Zone of skin (tissue), 1 donor: Measurements from ENCODE around the genes L1TD1, KANK4 and EFCAB7.

- RRBS: no CpG with 5 or more reads among the region's 10 CpGs
These were observed 263.1 kb downstream of the TM2D1 start for GRCh38 chr1:61461756-61462400.

GRCh38 chr1:61640712-61641049 lies 84.3 kb downstream of the TM2D1 start:
- RRBS: no CpG with 5 or more reads among the region's 6 CpGs

DNA sequence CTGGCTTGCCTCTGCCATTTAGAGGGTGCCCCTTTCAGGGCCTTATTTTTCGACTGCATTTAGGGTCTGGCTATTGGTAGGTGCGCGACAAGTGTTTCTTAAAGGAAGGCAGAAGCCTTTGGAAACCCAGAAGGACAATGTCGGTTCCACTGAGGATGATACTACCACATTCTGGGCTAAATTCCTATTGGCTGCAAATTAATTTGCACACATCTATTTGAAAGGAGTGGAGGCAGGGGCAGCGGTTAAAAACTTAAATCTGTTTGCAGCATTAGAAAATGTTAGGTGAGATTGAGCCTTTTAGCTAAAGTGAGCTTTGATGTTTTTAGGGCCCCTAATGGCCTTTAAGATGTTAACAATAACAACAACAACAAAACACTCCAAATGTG lies 1.1 kb downstream of the PATJ start:
- RRBS: no CpG with 5 or more reads among the region's 5 CpGs

DNA sequence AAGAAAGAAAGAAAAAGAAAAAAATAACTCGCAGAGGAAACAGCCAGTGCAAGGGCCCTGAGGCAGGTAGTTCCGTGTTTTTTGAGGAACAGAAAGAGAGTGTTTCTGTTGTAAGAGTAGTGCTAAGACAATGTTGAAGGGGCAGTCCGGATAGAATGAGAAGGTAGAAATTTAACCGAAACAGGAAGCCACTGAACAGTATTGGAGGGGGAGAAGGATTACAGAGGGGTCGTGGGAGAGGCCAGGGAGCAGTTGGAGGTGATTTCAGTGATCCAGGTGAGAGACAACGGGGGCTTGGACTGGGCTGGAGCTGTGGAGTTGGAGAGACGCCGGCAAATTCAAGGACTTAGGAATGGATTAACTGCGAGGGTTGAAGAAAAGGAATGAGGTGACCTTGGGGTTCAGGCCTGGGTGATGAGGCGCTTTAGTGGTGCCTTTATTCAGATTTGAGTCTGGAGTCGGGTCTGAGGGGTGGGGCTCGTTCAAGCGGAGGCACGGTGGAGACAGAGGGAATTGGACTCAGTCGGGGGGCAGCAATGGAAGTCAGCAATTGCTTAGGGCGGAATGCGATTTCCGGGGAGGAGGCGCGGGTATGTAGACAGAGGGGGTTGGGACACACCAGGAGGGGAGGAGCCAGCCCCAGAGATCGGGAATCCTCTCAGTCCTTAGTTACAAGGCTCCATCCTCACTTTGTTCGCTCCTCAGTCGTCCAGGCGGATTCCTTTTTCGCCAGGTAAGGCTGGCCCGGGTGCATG lies at the start of gene L1TD1:
Gene L1TD1, plus strand, starts transcription at position 661 of the 755 bp plus-strand sequence.
- RRBS: no CpG with 5 or more reads among the region's 26 CpGs

DNA sequence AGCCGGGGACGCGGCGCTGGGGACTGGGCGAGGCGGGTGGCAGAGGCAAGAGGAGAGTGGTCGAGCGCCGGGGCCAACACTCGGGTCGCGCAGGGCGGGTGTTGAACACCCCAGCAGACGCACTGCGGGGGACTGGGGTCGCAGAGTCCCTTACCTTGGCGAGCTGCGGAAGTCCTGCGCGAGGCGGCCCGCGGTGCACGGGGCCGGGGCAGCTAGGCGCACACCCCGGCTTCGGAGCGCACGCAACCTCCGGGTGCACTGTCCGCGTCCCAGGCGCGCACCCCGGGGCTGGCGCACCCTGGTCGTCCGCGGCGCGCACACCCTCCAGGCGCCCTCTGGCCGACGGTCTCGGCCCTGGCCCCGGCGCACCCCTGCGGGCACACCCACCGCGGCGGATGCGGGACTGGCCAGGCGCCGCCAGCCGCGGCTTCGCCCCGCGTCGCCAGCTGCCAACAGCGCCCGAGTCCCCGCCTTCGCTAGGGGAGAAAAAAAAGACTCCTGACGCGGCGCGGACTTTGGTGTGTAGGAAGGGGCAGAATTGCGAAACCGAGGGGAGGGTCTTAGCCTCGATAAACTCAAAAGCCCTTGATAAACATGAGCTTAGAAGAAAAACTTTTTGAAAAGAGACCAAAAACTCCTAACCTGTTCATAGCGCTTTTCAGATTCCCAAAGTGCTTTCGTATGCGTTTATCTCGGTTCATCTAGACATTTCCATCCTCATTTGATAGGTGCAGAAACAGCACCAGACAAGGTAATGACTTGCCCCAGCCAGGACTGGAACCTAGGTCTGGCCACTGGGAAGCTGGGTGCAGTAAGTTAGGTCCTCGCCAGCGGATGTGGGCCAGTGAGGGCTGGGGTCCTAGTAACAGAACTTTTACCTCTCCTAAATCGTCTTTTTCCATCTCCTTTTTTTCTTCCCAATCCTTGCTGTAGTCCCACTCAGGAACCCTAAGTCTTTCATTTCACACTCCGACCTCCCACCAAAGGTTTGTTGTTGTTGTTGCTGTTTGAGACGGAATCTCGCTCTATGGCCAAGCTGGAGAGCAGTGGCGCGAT lies at the start of gene KANK4:
Gene KANK4, minus strand, starts transcription at position 483 of the 1,056 bp plus-strand sequence.
- RRBS: 2% methylated on average over 21 of the region's 84 CpGs

DNA sequence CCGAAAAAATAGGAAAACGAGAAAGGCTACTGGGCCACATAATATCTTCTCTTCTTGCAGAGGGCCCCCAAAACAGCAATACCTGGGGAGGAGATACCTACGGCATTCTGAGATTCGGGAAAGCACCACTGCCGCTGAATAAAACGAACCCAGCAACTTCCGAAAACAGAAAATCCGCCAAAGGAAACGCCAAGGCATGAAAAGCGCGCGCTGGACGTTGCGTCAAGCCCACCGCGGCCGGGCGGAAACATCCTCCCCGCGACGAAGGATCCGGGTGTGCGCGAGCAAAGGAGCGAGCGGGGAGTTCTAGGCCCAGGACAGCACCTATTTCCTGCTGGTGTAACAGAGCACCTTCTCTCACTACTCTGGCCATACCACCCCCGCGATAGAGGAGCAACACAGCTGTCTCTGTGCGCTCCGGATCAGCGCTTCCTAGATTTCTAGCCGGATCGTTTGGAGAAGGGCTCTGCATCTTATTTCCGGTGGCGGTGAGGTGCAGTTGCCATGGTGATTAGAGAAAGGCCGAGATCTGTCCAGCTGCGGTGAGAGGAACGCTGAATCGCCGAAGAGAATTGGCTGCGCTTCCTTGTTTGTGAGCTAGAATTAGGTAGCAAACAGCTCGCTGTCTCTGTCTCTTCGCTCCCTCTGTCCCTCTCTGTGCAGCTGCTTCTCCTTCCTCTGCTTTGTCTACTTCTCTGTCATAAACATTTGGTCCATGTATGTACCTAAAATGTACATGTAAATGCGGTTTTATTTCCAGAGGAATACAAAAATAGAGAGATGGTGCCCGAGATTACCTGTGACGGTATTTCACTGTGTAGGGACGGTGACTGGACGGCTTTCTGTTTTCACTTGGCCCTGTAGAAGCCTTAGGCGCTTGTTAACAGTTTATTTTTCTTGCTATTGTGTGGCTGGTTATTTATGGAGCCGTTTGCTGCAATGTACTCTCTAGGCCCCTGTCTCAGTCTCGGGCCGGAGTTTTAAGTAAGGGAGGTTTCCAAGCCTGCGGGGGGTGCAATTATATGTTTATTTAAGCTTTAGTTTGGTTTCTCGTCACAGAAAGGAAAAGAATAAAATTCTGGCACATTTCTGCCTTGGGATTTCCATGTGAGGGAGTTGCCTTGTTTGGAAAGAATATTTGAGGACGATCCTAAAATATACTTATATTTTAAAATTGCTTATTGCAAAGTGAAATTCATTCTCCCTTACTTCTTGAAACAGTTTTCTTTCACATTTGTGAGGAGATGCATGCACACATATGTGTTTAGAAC lies at the start of gene EFCAB7:
Gene EFCAB7, plus strand, starts transcription at position 498 of the 1,271 bp plus-strand sequence.
- RRBS: no CpG with 5 or more reads among the region's 55 CpGs

DNA sequence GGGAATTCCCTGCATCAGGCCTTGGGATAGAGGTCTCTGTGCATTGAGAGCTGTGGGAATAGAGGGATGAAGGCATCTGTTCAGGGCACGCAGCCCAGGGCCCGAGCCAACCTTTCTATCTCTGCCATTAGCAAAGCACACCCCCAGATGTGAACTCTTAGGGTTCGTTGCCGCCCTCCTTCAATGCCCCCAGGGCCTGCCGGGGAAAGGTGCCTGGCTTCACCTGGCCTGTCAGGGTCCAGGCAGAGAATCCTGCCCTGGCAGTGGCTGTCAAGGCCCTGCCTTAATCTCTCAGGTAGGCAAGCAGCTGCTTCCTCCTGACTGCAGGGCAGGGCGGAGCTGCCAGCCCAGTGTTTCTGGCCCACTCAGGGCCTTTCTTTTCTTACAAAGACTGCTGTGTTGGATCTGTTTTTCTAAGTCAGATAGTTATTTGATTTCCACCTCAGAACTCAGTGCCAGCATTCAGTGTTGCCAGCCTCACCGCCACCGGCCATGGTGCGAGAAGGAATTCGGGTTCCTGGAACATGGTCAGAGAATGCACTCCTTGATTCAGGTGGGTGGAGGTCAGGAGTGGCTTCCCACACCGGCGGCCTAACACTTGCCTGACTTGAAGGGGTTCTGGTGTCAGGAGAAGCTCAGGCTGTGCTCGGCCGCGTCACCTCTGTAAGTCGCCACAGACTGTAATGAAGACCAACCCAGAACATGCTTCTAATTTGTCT lies 76.2 kb downstream of the PGM1 start:
- RRBS: 4% methylated on average over 4 of the region's 16 CpGs

DNA sequence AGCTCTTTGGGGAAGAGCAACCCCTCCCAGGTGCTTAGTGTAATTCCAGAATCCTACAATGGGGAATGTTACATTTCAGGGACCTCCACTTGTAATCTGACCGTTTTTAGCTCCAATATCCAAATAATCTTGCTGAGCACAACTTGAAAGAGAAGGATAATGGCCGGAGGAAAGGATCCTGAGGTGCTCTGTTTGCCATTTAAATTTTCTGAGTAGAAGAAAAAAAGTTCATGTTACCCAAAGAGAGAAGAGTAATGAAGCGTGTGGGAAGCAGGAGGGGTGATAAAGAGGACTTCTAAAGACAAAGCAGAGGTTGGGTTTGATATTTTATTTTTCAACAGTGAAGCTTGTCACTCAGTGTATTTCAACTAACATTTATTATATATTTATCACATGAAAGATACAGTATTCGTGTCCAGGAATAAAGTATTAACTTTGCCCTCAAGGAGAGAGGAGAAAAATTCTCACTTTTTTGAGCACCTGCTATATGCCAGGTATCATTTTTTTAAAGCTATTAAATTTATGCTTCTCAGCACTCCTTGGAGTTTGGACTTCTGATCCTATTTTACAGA lies 7.1 kb downstream of the ROR1 start:
- RRBS: no CpG with 5 or more reads among the region's 4 CpGs

DNA sequence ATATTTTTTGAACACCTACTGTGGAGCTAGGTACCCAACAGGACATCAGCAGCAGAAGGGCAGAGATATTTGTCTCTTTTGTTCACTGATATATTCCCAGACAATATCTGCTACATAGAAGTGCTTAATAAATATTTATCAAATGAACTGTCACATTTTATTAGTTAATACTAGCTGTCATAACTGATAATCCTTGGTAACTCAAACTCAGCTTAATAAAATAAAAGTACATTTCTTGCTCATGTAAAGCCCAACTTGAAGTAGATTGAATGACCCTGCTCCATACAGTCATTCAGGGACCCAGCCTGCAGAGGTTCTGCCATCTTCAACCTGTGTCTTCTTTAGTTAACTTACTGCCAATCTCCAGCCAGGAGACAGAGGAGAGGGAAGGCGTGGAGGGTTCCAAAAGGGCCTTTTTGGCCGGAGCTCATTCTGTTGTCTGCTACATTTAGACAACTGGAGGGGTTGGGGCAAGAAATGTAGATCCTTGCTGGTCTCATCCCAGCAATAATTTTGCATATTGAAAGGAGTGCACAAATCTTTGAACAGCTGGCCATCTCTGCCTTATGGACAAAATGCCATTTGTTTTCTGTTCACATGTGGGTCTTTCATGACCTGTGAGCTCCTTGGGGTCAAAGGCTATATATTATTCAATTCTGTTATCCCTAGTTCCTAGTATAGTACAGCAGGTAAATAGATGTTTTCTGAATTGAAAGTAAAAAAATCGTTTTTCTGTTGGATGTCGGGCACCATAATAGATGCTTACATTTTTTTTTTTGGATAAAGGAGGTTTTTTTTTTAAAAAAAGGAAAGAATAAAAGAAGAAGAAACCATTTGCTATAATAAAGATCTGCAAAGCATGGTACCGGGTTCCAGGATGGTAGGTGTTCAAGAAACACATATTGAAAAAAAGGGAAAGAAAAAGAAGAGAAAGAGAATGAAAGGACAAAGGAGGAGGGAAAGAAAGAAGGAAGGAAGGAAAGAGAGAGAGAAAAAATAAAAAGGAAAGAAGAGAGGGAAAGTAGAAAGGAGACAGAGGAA lies 124.1 kb downstream of the ROR1 start:
- RRBS: no CpG with 5 or more reads among the region's 5 CpGs

DNA sequence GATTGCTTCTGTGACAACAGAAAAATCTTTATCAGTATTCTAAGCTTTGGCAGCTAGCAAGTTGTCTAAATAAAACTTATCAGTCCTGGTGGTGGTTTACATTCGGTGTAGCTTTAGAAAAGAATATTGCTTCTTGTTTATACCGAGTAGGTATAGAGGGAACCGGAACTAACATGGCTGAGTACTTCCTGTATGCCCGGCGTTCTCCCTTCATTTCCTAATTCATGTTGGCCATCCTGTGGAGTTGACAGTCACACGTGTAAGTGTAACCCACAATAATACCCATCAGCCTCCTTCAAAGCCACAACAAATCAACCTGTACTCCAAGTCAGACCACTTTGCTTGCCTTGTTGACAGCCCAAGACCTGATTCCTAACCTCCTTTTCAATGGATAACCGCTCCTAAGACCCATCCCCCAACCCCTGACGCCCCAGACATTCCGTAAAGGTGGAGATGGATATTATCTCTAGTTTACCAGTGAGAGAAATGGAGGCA lies 42.0 kb downstream of the UBE2U start:
- RRBS: no CpG with 5 or more reads among the region's 9 CpGs

DNA sequence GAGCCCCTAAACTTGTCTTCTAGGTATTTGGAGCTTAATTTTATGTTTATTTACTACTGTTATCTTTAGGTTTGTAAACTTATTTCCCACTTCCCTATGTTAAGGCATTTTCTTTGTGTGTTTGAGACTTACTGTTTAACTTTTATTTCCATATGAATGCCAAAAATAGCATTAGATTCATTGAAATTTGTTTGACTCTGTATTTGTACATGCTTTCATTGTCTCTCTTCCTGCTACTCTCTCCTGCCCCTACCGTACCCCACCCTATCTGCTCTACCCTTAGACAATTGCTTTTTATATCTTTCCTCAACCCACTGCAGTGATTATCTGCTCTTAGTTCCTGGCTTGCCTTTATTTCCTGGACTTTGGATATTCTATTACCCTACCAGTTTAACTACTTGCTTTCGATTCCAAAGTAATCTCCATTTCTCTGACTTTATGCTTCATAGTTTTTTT lies 10.4 kb downstream of the RAVER2 start:
- RRBS: no CpG with 5 or more reads among the region's 2 CpGs

DNA sequence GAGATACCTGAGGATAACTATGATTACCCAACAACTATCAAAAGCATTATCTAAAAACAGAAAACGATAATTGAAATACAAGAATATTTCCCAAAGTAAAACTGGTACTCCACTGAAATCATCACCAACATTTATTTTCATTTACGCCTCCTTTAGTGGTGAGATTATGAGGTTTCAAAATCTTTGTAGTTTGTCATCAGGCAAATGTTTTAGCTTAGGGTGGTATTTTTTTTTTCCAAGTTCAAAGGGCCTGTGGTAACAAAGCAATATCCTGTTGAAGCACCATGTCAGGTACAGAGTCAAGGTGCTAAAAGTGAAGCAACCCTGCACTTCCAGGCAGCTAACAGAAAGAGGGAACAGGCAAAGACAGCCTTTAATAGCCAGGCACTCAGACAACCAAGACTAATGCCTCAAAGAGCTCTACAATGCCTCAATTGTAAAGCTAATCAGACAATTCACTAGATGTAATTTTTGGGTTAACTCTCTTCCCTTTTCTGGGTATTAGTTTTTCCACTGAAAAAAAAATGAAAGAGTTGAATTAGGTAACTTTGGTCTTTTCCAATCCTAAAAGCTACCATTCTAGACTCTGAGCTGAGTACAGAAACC lies 89.1 kb downstream of the JAK1 start:
- RRBS: no CpG with 5 or more reads among the region's 2 CpGs

DNA sequence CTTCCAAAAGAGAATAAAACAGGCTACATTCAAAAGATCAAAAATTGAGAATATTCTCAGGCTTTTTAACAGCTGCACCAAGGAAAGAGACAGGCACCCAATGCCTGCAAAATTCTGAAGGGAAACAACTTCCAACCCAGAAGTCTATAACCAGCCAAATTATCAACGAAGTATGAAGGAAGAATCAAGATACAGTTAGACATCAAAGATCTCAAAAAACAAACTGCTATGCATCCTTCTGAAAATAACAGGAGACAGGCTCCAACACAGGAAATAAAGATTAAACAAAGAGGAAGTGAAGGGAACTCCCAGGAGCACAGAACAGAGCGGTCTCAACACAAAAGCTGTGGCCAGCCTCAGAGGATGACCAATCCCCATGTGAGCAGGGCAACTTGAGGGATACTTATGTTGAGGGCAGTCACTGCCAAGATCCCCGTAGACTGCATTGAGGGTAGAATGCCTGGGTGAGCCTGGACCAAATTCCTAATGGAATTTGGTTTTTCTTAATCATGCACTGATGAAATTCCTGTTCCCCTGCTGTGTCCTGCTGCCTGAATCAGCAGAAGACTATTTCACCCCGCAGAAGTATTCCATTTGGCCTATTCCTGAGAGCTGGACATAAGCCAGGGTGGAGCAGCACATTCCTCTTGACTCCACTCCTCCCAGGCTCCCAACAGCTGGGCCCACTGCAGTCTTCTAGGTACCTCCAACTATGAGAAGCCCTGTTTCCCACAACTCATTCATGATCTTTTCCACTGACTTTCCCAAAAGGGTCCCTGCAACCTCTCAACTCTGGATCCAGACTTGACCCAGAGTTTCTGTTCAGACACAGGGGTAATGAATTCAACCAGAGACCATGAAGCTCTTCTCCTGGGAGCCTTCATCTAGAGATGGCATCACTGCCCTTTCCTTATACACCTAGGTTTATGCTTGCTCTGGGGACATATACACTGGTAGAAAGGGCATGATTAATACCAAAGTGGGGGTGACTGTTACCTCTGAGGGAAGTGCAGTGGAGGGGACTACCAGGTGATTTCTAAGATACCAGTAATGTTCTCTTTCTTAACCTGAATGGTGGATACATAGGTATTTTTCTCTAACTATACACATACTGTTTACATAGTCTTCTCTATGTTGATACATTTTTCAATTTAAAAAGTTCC lies 48.8 kb downstream of the JAK1 start:
- RRBS: no CpG with 5 or more reads among the region's 4 CpGs

DNA sequence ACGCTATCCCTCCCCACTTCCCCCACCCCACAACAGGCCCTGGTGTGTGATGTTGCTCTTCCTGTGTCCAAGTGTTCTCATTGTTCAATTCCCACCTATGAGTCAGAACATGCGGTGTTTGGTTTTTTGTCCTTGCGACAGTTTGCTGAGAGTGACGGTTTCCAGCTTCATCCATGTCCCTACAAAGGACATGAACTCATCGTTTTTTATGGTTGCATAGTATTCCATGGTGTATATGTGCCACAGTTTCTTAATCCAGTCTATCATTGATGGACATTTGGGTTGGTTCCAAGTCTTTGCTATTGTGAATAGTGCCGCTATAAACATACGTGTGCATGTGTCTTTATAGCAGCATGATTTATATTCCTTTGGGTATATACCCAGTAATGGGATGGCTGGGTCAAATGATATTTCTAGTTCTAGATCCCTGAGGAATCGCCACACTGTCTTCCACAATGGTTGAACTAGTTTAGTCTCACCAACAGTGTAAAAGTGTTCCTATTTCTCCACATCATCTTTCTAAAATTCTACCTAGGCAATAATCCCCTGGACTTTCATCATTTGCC lies 47.1 kb downstream of the JAK1 start:
- RRBS: no CpG with 5 or more reads among the region's 8 CpGs

DNA sequence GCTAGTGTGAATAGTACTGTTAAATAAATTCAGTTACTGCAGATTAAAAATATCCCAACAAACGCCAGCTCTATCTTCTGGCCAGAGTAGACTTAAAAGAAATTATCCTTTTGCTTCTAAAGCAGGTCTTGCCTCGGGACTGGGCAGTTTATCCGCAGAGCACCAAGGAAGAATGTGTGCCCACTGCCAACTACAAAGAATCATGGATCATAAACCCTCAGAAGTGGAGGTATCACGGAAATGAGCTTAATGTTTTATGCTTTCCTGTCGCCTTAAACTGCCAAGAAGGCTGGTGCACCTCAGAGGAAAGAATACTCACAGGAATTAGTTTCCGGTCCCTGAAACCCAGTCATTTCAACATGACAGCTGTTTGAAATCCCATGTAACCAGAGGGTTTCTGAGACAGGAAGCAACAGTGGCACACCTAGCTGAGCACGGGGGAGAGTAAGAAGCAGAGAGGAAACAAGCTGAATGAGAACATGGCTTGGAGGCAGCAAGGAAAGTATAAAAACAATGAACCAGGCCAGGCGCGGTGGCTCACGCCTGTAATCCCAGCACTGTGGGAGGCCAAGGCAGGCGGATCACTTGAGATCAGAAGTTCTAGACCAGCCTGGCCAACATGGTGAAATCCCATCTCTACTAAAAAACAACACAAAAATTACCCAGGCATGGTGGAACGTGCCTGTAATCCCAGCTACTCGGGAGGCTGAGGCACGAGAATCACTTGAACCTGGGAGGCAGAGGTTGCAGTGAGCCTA lies 3.9 kb downstream of the JAK1 start:
- RRBS: no CpG with 5 or more reads among the region's 14 CpGs

- RRBS: no CpG with 5 or more reads among the region's 11 CpGs
These were observed 353 bp upstream of the JAK1 start for GRCh38 chr1:64966799-64967004.

- RRBS: no CpG with 5 or more reads among the region's 6 CpGs
These were observed 1.0 kb upstream of the JAK1 start for GRCh38 chr1:64967379-64967761.

DNA sequence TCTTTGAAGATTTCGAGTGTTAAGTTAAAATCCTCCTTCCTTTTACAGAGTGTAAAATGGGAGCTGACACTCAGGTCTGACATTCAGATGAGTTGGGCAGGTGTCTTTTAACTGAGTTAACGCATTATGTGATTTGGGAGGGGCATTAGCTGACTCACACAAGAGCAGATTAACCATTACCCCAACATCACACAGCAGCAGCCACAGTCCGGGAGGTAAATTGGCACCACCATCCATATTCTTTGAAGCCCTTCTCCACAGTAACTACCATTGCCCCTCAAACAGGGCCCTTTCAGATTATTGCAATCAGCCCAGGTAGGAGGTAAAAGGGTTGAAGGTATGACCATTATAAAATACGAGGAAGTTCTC lies 15.8 kb upstream of the JAK1 start:
- RRBS: no CpG with 5 or more reads among the region's 4 CpGs

DNA sequence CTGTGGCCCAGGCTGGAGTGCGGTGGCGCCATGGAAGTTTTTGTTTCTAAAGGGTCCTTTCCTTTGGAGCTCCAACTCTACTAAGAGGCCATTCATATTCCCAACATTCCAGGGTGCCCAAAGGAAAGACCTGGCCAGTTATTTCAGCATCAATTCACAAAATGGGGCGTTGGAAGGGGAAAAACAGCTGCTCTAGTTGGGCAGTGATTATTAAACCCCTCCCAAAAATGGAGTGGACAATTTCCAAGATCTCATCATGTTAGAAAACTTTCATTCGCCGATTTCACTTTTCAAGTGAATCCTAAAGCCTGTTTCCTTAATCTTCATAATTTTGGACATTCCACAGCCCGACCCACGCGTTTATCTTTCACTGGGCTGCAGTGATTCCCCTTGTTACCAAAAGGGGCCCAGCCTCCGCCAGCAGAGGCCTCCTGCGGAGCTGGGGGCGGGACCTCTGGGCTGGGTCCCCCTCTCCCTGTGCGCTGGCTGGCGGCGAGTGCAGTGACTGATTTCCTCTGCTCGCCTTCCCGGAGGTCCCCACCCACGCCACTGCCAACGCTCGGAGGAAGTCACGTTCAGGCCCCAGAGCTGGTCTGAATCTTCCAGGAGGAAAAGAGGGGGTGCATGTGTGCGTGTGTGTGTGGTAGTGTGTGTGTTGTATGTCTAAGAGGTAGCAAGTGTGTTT lies 34.7 kb upstream of the JAK1 start:
- RRBS: no CpG with 5 or more reads among the region's 21 CpGs

DNA sequence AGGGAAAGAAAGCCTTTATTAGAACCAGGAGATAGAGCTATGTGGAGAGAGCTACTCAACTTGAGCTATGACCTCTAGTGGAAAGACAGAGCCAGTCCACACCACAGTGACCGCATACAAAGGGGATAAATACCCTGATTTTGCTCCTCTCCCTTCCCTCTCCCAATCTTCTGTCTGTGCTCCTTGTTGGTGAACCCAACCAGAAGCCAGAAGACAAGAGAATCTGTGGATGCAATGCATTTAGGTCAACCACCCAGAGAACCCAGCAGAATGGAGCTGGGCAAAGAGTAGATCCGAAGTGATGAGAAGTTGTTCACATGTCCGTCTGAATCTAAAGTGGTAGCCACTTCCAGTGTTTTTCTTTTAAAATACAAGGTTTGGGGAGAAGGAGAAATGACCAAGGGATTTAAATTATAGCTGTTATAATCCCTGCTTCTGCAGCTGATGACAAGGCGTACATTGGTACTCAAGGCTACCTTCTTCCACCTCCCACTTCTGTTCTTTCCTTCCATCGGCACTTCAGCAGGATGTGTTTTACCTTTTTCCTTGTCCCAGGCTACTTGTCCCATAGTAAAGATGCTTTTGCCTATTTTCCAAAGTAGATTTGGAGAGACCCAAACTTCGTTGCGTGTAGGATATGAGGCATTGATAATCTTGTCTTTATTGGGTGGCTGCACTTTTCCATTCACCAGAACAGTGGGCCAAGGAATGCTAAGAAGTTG lies 54.7 kb upstream of the JAK1 start:
- RRBS: no CpG with 5 or more reads among the region's 7 CpGs